Pulmonary lymph node (tissue), 1 donor: ENCODE measurements around a stretch of chr2.

DNA sequence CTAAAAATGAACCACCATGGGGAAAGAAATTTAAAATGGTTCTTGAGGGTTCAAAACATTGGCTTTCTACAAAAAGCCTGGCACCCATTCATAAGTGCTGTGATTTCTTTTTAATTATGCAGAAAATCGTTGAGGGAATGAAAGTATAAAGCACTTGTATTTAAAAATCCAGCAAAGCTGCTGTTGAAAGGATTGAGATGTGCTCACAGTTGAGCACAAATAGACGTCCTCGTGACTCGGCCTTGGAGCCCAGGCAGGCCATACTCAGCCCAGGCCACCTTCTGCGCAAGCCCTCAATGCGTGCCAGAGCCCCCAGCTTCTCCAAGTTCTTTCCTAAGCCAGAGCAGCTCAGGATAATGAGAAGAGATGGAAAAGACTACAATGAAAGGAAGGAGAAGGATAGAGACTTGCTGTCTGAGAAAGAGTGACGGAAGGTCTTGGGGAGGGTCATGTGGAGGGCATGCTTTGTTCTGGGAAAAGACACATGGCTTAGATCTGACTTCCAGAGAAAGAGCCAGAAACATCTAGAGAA is 92.8 kb downstream of the COL6A3 start:
- PRO-cap: no peak

GRCh38 chr2:237372165-237372539 is 41.8 kb downstream of the COL6A3 start:
- PRO-cap: no peak

DNA sequence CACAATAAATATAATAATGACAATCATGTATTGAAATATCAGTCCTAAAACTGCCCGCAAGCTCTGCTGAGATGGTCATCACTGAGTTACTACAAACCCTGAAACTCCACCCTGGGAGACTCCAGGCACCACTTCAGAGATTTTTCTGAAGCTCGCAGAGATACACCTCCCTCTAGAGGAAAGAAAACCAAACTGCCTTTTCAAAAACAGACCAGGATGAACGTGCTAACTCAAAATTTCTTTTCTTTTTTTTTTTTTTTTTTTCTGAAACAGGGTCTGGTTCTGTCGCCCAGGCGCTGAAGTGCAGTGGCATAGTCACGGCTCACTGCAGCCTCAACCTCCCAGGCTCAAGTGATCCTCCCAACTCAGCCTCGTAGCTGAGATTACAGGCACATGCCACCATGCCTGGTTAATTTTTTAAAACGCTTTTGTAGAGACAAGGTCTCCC is 3.9 kb downstream of the COL6A3 start:
- PRO-cap: no peak

- PRO-cap: no peak
Measured at GRCh38 chr2:237422208-237422629, 8.3 kb upstream of the COL6A3 start.

- PRO-cap: no peak
Measured at GRCh38 chr2:237471484-237471927, 15.5 kb upstream of the MLPH start.

DNA sequence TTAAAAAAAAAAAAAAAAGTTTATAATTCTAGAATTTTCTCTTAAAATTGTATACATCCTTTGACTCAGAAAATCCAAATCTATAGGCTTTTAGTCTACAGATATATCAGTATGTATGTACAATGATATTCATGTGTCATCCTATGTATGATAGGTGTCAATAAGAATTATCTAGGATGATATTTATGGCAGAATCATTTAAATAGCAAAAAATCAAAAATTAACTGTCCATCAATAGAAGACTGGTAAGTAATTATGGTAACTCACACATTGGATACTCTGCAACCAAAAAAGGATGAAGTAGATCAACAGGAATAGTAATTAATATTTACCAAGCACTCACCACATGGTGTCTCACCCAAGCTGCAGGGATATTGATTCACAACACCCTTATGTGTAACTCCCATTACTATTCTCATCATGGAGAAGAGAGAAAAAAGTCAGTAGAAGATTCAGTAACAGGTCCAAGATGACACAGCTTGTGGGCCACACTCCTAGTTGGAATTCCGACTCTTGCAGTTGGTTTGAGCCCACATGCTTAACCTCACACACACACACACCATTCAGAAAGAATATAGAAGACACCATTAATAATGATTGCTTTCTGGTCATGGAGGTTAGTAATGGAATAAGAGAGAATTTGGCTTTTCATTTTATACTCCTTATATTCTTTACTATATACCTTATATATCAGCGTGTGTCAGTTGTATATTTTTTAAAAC is 1.8 kb upstream of the MLPH start:
- PRO-cap: no peak

DNA sequence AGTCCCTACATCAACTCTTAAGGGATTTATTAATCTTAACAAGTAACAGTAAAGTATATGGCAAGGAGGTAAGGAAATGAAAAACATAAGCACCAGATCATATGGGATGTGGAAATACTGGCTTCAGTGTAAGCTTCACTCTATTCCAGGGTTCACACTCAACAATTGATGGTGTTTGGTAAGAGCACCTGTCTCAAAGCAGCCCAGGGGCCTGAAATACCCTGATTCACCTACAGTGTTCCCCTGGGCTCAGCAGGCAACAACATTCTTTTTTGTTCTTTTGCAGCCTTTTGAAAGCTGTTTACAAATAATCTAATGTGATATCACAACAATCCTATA is 1.2 kb upstream of the MLPH start:
- PRO-cap: no peak

DNA sequence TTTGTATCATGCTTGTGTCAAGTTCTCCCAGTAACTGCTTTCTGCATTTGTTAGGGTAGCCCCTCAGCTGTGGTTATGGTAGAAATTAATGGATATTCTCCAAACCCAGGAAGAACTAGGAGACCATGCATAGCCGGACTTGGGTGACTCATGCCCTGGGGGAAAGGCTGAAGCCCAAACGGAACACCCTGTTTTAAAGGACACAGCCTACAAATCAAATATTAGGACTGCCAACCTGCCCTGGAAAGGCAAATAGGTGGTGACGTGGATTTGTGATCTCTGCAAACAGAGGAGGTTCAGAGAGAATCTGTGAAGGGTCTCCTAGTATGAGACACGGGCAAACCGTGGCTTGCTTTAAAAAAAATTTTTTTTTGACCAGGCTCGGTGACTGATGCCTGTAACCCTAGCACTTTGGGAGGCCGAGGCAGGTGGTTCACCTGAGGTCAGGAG is 15.4 kb downstream of the MLPH start:
- PRO-cap: no peak

DNA sequence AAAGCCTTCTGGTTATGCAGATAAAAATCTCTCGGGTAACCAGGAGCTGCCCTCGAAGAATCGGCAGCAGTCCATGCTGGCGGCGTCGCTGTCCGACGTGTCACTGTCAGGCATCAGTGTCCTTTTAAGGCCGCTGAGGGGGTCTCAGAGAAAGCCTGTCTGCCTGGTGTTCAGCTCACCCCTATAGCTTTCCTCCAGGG is 28.0 kb upstream of the PRLH start:
- PRO-cap: no peak

DNA sequence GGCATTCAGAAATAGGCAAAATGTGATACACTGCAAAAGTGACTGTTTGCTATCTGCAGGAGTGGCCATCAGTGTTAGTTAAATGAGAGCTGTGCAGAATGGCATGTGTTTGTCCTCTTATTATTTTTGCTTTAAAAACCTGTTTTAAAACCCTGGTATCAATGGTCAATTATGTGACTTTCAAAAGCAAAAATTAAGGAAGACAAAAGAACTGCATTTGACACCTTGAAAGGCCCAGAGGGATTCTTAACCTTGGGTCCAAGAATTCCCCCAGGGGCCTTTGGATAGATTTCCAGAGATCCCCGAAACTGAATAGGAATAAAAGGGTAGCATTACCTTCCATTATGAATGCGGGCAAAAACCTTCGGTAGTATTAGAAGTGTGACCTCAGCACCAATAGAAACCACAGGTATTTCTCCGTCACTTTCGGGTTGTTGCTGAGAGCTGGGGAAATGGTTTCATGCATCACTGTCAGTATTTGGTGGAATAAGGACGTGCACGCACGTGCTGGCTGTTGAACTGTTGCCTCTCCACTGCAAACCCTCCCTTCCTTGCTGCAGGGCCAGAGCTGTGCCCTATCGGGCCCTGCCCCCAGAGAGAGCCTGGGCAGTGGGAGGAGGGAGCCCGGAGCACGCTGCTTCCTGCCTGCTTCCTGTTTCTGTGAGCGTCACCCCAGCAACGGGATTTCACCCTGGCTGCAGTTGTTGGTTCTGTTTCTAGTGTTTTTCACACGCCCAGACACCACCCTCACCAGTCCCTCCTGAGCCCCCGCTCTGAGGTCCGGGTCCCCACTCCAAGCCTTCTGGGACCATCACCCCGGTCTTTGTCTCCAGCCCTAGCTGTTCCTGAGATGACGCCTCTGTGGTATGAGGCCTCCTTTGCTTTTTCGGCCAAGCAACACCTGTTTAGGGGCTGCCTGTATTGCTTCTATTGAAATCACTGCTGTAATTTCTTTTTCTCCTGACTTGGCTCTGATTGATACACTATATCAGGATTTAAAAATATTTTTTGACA is 47.3 kb downstream of the LRRFIP1 start:
- PRO-cap: unidirectional peak, plus-strand start at position 474 of the sequence; bidirectional peak, plus-strand start at position 700 of the sequence, minus-strand start at position 544 of the sequence

DNA sequence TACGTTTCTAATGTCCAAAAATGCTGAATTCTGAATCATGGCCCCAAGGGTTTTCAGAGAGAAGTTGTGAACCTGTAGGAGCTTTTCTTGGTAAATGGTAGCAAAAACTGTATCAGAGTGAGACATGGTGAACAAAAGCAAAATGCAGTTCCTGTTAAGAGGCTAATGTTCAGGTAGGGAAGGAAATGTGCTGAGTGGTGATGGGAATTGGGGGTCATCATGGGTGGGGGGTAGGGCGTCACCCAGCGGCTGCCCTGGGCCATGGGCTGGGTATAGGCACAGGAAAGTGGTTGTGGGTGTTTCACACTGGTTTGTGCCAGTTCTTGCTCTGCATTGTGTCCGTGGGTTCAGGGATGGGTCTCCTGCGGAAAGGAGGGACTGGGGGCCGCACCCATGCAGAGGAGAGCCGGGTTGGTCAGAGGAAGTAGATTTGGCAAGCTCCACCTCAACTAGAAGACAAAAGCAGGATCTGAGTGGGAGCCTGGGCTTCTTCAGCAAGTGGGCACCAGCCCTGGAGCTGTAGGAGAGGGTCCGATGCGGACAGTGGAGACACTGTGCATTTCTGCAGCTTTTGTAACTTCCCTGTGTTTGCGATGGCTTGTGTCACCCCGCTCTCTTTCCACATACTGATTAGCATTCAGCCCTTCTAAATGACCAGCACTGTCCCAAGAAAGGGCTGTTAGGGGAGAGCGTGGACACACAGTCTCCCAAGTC is 67.0 kb downstream of the LRRFIP1 start:
- PRO-cap: bidirectional peak, plus-strand start at position 484 of the sequence, minus-strand start at position 189 of the sequence; unidirectional peak, minus-strand start at position 628 of the sequence

- PRO-cap: bidirectional peak, plus-strand start at chr2:237703201, minus-strand start at chr2:237703055
Measured at GRCh38 chr2:237702944-237704093, 75.9 kb downstream of the LRRFIP1 start.

GRCh38 chr2:237728177-237728990 is 70.2 kb upstream of the RBM44 start:
- PRO-cap: no peak

GRCh38 chr2:237743571-237744755 is 54.6 kb upstream of the RBM44 start:
- PRO-cap: no peak

DNA sequence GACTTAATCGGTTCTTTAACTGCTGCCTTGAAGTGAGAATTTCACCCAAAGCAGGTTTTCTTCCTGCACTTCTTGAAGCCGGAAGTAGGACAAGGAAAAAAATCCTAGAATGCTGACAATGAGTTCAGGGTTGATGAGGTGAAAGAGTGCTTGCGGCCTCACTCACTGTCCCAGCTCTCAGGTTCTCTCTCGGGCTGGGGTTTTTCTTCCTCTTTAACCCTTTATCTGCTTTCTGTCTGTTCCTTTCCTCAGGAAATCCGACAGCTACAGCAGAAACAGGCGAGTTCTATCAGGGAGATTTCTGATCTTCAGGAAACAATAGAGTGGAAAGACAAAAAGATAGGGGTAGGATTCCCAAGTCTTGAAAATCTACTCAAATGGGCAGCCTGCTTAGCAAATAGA is 41.4 kb upstream of the RBM44 start:
- PRO-cap: no peak

- PRO-cap: no peak
Measured at GRCh38 chr2:237862610-237863050, 3.2 kb downstream of the RAMP1 start.

DNA sequence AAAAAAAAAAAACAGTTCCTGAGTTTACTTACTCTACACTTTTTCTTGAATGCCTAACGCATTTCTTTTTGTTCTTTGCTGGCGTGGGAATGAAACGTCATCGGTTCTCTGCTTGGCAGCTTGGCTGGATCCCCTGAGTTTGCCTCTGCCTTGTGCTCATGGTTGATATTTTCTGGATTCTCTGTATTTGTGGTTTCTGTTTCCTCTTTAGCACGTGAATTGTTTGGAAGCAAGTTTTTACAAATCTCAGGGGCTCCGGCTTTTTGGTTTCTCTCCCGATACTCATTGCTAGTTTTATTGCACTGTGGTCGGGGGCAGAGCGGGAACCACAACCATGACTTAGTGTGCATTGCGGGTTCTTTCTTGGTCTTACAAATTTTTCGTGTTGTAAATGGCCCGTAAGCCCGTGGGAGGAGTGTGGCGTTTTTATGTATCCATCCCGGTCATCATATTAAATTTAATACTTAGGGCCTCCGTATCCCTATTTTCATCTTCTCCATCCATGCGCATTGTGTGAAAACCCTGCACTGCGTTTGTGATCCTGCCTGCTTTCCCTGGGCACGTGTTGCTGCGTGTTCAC is 9.3 kb downstream of the RAMP1 start:
- PRO-cap: no peak

GRCh38 chr2:237870871-237871729 is 11.7 kb downstream of the RAMP1 start:
- PRO-cap: no peak

DNA sequence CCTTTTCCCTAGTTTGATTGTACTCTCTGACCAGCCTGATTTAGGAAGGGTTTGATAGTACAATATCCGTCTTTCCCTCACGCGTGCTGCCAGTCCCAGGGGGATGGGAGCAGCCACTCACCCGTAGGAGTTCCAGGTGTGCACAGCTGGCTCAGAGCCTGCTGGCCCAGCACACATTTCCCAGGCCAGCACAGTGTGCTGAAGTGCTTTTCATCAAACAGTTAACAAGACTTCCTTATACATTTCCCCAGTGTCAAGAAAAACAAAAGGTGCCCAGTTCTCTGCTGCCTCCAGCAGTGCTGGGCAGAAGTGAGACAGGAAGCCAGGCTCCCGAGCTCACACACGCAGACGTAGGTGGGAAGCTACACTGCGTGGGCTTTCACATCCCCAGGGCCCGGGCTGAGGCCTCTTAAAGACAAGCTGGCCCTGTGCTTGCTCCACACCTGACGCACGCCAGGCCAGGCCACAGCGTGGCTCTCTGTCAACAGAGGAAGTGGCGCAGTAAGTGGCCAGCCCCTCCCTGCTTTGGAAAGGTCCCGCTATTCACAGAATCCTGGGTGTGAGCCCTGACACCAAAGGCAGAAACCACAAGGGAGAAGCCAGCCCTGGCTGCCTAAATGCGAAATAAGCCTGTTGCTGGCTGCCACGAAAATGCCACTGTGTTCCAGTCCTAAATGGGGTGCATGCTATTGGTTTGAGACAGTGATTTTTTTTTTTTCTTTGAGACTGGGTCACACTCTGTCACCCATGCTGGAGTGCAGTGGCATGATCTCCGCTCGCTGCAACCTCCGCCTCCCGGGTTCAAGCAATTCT is 39.1 kb downstream of the RAMP1 start:
- PRO-cap: unidirectional peak, plus-strand start at position 347 of the sequence

- PRO-cap: bidirectional peak, plus-strand start at chr2:238061043, minus-strand start at chr2:238060743
Measured at GRCh38 chr2:238059915-238060930, 578 bp upstream of the SCLY start.